ENCODE measurements around a stretch of chr5.

- PRO-cap, 2 experiments, result no peak in any of the 2 experiments
Observed at GRCh38 chr5:55973056-55973515, 21.7 kb downstream of the IL6ST start.

- PRO-cap, 2 experiments, result no peak in any of the 2 experiments
Observed at GRCh38 chr5:55975217-55975688, 19.5 kb downstream of the IL6ST start.

DNA sequence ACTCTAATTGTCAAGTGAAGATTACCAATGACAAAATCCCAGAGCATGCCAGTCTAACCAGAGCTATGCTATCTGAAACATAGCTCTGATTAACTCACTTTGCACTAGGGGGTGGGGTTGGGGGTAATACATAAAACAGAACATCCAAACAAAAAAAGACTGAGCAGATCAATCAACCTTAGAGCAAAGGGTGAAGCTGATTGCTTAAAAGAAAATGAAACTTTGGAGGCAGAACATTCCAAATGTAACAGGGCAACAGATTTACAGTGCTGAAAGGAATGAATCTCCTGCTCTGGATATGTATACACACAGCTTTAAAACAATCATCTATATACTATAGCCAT lies 4.9 kb downstream of the IL6ST start:
- PRO-cap, 2 experiments, result no peak in any of the 2 experiments

GRCh38 chr5:55992721-55993424 lies 1.9 kb downstream of the IL6ST start:
- PRO-cap, 2 experiments, result no peak in any of the 2 experiments

DNA sequence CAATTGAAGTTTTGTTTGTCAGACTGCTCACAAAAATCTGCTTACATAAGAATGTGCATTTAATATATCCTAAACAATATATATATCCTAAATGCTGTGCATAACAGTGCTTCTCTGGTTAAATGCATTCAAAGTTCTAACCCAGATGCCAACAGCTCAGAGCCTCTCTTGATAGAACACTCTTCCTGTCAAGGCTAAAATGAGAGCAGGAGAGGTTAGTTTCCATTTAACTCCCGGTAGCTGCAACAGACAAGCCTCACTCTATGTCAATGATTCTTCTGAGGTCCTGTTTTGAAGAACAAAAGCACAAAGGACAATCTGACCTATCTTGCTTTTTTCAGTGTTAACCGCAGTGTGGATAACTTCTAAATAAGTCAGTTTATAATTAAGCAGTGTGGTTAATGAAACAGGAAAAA lies 80.8 kb downstream of the ANKRD55 start:
- PRO-cap, 2 experiments, result no peak in any of the 2 experiments

GRCh38 chr5:56441428-56441895 lies 208.3 kb upstream of the ANKRD55 start:
- PRO-cap, 2 experiments, result no peak in any of the 2 experiments

- PRO-cap, 2 experiments, result peak in 1 of 2 experiments; most common plus-strand start chr5:56481671 (in 1); most common minus-strand start chr5:56481562 (in 1)
Observed at GRCh38 chr5:56481173-56481987, 248.2 kb upstream of the ANKRD55 start.

- PRO-cap, 2 experiments, result peak in 1 of 2 experiments; most common minus-strand start chr5:56482490 (in 1)
Observed at GRCh38 chr5:56481988-56482744, 249.0 kb upstream of the ANKRD55 start.

- PRO-cap, 2 experiments, result no peak in any of the 2 experiments
Observed at GRCh38 chr5:56612994-56613370, 202.4 kb upstream of the MAP3K1 start.

DNA sequence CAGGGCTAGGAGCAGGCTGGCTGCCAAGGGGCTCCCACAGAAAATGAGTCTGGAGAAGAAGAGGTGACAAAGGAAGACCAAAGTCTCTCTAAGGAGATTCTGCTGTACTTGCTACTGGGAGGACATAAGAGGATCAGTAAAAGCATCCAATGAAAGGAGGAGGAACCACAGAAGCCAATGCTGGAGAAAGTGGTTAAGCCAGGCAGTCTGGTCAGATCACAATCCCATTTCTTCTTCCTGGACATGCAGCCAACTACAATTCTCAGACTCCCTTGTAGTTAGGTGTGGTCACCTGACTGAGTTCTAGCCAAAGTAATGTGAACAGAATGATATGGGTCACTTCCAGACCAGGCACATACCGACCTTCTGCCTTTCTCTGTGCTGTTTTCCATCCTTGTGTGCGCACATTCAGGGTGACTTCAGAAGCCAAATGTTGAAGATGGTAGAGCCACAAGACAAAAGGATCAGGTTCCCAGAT lies 174.3 kb upstream of the MAP3K1 start:
- PRO-cap, 2 experiments, result no peak in any of the 2 experiments

DNA sequence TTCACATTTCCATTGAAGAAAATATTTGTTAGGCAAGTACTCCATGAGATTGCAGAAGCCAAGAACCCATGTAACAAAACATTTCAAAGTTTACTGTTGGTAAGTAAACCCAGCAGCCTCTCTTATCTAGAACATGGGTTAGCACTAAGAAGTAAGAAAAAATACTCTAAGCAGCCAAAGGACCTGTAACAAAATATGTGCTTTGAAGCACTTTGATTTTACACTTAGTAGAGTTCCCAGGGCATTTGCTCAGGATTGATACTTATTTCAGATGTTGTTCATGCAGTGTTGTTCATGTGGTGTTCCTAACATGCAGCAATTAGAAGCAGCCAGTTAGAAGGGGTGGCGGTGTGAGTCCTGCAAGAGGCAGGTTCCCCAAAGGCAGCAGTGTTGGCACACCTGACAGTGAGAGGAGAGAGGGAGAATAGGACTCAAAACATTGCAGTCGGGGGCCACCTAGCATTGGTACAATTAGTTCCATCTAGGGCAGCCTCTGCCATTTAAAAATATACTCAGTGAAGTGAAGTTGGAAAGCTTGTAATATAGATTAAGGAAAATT lies 8.8 kb downstream of the MAP3K1 start:
- PRO-cap, 2 experiments, result no peak in any of the 2 experiments

GRCh38 chr5:57174777-57175150 lies 905 bp downstream of the GPBP1 start:
- PRO-cap, 2 experiments, result peak in 2 of 2 experiments; most common plus-strand start chr5:57174979 (in 1); most common minus-strand start chr5:57174880 (in 1)

- PRO-cap, 2 experiments, result no peak in any of the 2 experiments
Observed at GRCh38 chr5:57435934-57436366, 46.7 kb downstream of the ACTBL2 start.

GRCh38 chr5:57452737-57453512 lies 29.7 kb downstream of the ACTBL2 start:
- PRO-cap, 2 experiments, result no peak in any of the 2 experiments

GRCh38 chr5:57499282-57499607 lies 16.6 kb upstream of the ACTBL2 start:
- PRO-cap, 2 experiments, result no peak in any of the 2 experiments

DNA sequence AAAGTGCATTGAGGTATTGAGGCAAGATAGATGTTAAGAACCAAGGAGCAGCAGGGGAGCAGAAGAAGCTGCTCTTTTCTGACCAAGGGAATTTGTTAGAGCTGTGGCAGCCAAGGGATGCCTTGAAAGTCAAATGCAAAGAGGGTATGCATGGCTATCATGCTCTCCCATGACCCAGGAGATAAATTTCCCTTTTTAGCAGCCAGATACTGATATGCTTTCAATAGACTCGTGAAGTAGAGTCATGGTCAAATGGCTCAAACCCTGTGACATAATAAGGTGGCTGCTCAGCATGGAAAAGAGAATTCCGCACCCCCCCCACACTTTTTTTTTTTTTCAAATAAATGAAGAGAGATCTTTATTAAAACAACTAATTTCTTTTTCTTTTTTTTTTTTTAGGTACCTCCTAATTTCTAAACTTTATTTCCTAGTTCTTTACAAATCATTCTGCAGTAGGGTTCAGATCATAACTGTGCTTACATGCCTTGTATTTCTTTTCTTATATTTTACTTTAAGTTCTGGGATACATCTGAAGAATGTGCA lies 180.9 kb upstream of the ACTBL2 start:
- PRO-cap, 2 experiments, result no peak in any of the 2 experiments

DNA sequence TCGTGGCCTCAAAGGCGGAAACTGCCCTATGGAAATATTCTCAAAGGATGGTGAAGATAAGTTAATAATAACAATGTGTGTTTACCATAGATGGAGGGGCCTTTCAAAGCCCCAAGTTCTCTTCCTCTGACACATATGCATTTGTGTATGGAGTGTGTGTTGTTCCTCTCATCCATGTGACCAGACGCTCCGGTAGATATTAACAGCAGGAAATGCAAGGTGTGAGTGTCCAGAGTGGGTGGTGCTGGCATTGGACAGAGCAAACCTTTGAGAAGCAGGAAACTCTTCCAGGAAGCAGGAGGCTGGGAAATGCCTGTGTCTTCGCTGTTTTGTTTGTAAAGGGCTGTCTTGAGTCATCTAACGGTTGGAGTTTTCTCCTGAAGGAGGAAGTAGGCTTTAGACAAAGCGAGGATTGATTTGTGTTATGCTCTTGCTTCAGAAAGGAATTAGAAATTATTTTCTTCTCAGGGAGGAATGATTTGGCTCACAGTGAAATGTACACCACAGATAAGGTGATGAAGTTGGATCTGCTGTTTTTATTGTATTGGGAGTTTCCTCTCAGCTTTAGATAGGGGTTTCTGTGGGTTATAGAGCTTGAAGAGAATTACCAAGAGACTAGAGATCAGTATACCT lies 370.9 kb downstream of the PLK2 start:
- PRO-cap, 2 experiments, result no peak in any of the 2 experiments

- PRO-cap, 2 experiments, result peak in 1 of 2 experiments; most common minus-strand start chr5:59001640 (in 1)
Observed at GRCh38 chr5:59001170-59002110, 418.6 kb downstream of the RAB3C start.

GRCh38 chr5:59018790-59019771 lies 436.2 kb downstream of the RAB3C start:
- PRO-cap, 2 experiments, result peak in 1 of 2 experiments; most common minus-strand start chr5:59019101 (in 1)

DNA sequence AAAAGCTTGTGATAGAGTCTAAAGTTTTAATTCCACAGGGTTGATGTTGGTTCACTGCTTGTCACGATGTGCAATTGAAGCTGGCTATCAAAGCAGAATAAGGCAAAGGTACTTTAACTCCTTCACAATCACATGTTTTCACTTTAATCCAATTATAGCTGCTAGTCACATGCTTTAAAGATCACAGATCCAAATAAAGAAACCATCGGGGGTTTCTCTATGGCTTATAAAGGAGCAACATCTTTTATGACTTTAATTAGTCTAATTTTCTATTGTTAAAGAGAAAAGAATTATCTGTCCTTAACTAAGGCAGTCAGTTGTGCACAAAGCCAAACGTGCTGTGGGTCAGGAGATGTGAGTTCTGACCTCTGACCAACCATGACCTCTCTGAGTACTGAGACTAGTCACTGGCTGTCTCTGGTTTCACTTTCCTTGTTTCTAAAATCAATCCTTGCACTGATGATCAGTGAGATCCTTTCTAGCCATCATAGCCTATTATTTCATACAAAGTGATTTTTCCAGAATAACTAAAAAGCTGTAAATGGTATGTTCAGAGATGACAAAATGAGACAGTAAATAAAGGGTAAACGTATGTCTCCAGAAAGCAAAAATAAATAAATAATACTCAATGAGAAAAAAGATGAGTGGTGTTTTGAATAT lies 561.1 kb downstream of the RAB3C start:
- PRO-cap, 2 experiments, result no peak in any of the 2 experiments

All from monocyte (primary cell).